H4 (cell line): ENCODE results near the genes GABRA4 and COMMD8.

DNA sequence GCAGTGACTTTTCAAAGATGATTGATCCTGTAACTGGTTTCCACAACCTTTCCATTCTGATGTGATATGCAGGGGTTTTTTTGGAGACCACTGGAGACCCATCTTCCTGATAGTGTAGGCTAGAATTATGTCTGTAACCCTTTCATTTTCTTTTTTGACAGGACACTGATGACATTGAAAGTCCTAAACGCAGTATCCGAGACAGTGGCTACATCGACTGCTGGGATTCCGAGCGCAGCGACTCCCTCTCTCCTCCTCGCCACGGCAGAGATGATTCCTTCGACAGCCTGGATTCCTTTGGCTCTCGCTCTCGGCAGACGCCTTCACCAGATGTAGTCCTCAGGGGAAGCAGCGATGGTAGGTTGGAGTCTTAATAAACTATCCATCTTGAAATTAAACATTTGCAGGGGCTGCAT, 75.4 kb downstream of the LIMCH1 start:
- RAMPAGE, long total RNA = no peak

- RAMPAGE, long total RNA = no peak
These were observed 98.3 kb downstream of the PHOX2B start for GRCh38 chr4:41650145-41650686.

GRCh38 chr4:41656331-41657012, 92.1 kb downstream of the PHOX2B start:
- RAMPAGE, long total RNA = no peak

GRCh38 chr4:41865104-41865780, 70.0 kb upstream of the TMEM33 start:
- RAMPAGE, long total RNA = no peak

DNA sequence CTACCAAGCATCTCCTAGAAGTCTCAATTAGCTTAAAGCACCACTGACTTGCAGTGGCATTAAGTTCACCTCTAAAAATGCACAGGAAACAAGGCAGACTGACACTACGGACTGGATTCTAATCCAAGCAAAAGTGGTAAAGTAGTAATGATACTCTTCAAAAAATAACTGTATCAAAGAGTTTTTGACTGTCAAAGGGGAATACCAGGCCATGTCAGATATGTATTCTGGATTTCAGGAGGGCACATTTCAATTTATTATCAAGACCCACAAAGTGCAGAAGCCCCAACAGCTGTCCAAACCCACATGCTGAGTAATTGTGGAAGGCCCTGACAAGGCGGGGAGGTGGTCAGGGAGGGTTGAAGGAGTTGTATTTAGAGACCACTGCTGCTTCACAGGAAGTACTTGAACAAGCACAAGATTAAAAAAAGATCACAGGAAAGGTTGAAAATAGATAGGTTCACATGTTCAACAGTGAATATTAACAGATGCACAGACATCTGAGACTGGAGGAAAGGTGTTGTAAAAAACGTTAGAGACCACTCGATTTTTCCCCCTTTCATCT, 18.0 kb downstream of the ATP8A1 start:
- RAMPAGE, long total RNA = no peak

DNA sequence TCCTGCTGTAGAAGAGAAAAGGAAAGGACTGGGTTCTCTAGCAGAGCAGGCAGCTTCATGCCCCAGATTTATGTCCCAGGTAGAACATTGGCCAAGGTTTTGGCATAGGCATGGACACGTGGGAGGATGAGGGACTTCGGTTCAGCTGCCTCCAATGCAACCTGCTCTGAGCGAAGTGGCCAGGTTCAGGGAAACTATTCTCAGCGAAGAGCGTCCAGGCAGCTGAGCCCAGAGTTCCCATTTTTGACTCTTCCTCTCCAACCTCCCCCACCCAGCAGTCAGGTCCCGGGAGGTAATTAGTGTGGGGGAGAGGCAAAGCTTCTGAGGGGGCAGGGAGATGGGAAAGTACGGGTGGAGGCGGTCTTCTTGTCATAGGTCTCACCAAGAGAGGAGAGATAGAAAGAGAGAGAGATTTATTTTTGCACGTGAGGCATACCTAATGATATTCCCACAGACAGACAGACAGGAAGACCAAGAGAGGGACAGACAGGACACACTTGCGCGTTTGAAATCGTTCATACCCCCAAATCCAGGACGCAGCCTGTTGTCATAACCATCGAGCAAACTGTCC, 989 bp downstream of the GABRA4 start:
- RAMPAGE, long total RNA = no peak

DNA sequence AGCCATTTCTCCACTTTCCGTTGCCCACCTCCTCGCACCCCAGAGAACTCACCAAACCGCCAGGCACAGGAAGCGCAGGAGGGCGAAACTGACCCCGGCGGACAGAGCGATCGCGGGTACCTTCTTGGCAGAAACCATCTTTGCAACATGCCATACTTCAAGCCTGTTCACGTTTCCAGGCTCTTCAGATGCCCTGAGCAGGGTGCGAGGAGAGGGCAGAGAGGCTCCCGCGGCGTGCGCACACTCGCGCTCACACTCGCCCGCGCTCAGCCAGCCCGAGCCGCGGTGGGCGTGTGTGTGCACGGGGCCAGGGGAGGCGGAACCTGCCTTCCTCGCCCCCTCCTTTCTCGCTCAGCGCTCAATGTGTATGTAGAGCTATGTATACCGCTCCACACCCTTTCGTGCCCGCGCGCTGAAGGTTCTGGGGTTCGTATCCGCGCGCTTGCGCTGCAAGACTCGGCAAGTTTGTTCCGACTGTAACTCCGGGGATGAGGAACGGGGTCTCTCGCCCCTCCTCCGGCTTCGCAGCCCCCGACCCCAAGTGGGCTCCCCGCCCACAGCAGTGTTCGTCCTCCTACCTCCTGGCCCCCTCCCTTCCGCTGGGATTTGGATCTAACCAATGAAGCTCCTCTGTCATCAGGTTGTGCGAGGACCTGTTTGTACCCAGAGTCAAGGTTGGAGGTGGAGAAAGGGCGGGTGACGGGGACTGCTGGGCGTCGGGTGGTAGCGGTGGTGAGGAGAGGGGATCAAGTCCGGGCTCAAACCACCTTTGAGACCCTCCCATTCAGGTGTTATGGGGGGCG, at the start of gene GABRA4:
GABRA4 (minus strand) TSS at position 295 of the 803 bp plus-strand sequence.
- RAMPAGE, long total RNA = no peak

DNA sequence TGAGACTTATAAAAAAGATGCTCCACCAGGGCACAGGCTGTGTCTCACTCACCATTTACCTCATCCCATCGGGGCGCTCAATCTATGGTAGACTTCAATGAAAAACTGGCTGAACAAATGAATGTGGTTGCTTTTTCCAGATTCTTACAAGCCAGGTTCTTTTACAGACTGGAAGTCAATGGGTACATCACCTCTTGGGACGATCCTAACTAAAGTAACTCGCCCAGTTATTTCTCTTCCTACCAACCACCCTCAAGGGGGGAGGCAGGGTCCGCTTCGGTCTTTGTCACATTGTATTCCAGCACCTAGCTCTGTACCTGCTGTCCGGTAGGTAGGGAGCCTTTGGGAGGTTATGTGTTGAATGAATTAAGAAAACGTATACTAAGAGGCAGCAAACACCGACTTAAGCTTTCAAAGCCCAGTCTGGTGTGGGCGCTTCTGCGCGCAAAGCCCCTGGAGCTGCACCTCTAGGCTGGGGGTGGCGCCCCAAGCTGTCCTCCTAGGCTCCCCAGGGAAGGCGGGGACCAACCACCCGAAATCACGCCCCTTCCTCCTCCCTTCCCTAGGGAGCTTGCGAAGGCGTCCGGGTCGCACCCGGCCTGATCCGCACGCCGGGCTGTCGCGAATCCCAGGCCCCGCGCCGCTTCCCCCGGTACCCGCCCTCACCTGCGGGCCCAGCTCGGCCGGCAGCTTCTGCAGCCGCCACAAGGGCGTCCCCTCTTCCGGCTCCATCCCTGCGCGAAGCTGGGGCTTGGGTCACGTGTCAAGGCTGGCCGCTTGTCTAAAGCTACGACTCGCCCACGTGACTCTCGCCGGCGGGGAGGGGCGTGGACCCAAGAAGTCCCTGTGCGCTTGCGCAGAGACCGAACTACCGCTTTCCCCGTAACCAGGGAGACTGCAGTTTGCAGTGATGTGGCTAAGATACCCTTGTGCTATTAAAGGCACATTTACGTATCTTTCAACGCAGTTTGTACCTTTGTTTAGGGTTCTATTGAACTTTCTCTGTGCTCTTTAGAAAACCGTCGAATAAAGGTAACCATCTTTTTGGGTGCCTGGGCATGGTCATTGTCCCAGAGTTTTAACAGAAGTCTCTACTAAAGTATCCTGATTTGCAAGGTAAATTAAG, at the start of gene COMMD8:
COMMD8 (minus strand) TSS at position 783 of the 1,126 bp plus-strand sequence.
- RAMPAGE, long total RNA = start-site peak on the minus strand centred at position 738 of the sequence, 6 bp wide, 41 reads

GRCh38 chr4:48012628-48013225, 3.8 kb downstream of the CNGA1 start:
- RAMPAGE, long total RNA = no peak

- RAMPAGE, long total RNA = no peak
These were observed 40.2 kb downstream of the TXK start for GRCh38 chr4:48093805-48094294.

DNA sequence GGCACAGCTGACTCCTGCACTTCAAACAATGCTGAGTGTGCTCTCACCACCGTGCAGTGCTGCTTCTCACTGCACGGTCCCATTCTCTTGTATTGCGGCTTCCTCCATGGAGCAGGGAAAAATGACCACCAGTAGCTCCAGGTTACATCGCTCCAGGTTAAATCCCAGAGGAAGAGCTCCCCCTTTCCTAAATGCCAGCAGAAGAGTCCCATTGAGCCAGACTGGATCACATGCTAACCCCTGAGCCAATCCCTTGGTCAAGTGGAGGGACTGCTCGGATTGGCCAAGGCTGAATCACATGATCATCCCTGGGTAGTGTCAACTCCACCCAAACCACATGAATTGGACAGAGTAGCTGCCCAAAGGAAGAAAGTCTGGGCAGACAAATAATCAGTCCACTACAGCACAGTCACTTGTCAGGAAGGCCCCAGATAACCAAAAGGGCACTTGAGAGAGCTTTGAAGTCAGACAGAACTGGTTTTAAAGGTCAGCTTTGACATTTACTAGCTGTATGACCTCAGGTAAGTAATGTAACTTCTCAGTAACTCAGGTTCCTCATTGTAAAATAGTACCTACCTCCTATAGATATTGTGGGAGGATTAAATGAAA, 14.4 kb downstream of the TEC start:
- RAMPAGE, long total RNA = no peak

DNA sequence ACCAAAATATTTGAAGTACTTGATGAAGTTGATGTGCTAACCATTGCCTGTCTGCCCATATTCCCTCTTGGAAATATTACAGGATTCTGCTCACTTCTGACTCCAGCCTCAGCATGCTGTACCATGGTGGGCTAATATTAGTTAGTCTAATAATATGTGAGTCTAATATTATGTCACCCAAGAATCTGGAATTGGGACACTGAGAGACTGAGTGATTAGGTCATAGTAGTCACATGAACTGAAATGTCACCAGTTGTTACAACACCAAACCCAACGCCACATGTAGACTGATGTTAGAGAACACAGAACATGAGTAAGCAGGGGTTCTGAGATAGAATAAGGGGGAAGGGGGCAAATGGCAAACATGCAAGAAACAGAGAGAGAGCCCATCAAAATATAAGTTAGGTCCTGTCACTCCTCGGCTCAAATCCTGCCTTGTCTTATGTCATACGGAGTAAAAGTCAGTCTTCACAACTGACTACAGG, 9.7 kb upstream of the SLAIN2 start:
- RAMPAGE, long total RNA = no peak

DNA sequence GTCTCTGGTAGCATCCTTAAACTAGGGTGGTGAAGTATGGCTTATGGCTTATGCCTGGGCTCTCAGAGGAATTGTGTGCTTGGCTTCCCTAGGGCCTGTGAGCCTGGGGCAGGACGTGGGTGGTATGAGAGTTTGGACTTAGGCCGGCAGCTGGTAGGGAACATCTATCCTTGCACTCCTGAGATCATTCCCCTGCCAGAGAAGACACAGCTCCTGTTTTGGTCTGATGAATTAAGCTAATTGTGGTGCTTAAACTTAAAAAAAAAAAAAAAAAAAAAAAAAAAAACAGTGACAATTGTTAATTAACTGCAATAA, 52.3 kb downstream of the DCUN1D4 start:
- RAMPAGE, long total RNA = no peak

DNA sequence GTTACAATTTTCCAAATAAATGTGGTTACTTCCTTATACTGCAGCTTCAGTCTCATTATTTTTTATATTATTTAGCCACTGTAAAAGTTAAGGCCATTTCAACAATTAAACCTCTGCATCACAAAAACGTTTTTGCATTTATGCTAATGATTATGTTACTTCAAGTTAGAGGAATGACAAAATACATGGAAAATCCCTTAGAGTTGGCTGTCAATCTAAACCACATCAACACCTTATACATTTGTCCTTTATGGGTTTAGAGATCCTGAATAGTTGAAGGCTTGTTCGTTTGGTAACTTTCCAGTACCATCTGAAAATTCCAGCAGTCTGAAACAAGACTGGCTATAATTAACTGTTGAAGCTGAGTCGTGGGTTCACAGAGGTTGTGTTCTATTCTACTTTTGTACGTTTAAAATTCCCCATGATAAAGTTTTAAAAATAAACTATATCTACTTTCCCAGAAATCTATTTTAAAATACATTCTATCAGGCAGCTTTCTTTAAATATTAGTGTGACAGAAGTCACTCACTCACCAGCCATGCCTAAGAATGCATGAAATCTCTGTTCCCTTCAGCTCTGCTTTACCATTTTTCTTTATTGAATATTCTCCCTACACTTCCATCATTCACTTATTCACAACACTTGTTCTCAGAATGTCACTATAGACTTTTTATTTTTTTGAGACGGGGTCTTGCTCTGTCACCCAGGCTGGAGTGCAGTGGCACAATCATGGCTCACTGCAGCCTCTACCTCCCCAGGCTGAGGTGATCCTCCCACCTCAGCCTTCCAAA, 73.0 kb downstream of the USP46 start:
- RAMPAGE, long total RNA = no peak

DNA sequence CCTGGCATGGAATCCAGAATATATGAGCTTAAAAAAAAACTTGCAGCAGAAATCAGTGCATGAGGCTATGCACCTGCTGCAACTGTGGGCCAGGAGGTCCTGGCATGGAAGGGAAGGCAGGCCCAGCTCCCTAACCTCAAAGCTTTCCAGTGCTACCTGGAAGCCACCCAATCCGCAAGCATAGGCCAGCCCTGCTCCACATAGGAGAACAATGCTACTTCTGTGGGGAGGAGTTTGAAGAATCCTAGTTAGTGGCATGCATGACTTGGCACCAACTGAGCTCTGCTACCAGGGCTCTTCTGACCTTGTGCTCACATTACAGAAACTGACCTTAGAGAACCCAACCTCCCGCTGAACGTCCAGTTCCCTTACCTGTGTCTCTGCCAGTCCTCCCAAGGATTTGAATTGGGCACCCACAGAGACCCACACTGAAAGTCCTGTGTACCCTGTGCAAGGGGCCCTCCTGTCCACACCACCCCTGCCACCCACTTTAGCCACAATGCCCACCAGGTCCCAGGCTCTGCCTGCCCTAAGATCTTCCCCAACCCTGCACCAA, 58.8 kb downstream of the USP46 start:
- RAMPAGE, long total RNA = no peak

- RAMPAGE, long total RNA = no peak
These were observed 7.0 kb downstream of the USP46 start for GRCh38 chr4:52652061-52652553.

DNA sequence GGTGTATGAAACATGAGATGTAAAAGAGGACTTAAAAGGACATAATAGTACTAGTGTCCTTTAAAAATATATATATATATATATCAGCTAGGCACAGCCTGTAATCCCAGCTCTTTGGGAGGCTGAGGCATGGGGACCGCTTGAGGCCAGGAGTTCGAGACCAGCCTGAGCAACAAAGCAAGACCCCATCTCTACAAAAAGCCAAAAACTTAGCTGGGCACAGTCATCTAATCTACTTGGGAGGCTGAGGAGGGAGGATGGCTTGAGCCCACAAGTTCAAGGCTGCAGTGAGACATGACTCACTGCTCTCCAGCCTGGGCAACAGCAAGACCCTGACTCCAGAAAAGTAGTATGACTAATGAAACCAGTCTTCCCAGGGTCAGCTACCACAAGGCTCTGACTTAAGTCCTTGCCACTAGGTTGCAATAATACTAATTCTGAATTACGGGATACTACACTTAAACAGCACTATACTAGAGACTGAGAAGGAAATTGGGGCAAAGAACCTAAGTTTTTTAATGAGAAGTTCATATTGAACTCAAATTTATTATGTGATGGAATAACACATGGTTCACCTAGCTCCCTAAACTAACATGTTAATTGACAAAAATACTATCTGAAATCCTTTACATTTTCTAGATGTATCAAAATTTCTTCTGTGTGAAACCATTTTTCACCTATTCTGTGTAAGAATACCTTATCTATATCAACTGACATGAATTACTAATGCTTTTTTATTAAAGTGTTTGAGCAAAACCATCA, 33.0 kb downstream of the ERVMER34-1 start:
- RAMPAGE, long total RNA = no peak

- RAMPAGE, long total RNA = no peak
These were observed 153.8 kb downstream of the RASL11B start for GRCh38 chr4:53015913-53016343.

GRCh38 chr4:53022397-53022825, 160.3 kb downstream of the RASL11B start:
- RAMPAGE, long total RNA = no peak

GRCh38 chr4:53023711-53024789, 161.9 kb downstream of the RASL11B start:
- RAMPAGE, long total RNA = no peak